Esophagus squamous epithelium (tissue), 4 donors: ENCODE measurements around a stretch of chr5.

GRCh38 chr5:72909894-72910347 is 45.9 kb upstream of the FCHO2 start:
- PRO-cap = no peak
- RAMPAGE, long total RNA, 4 experiments = no peak in any of the 4 experiments

DNA sequence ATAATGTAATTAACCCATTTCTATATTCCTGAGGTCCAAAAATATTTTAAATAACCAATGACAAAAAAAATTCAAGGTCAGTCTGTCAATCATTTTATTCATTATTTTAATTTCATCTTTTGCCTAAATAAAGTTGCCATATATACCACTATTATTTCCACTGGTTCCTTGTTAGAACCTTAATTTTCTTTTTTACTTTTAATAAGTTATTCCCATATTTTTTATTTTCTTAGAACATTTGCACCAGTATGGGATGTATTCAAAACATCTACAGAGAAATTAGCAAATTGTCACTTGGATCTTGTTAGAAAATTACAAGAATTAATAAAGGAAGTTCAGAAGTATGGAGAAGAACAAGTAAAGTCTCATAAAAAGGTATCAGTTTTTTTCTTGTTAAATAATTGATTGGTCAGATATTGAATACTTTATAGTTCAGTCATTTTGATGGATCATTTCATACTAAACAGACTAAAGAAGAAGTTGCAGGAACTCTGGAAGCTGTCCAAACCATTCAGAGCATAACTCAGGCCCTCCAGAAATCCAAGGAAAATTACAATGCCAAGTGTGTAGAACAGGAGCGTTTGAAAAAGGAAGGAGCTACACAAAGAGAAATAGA is 34.5 kb downstream of the FCHO2 start:
- PRO-cap = no peak
- RAMPAGE, long total RNA, 4 experiments = no peak in any of the 4 experiments

DNA sequence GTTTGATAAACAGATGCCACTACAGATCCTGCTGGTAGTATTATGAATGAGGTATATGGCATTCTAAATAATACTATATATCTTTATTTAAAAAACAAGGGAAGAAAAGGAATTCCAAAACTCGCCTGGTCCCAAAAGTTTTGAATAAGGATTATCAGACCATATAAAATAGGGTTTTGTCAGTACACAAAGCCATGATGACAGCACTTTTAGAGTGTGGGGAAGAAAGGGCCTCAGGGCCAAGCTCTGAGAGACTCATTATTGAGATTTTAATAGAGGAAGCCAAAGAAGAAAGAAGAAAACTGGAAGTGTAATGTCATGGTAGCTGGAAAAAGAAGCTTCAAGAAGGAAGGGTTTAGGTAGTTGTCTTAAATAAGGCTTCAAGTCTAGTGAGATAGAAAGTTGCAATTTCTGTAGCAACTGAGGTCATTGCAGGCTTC is 53.0 kb downstream of the FCHO2 start:
- PRO-cap = no peak
- RAMPAGE, long total RNA, 4 experiments = no peak in any of the 4 experiments

- PRO-cap = no peak
- RAMPAGE, long total RNA, 4 experiments = no peak in any of the 4 experiments
Measured at GRCh38 chr5:73188933-73189395, 16.0 kb downstream of the TMEM174 start.

DNA sequence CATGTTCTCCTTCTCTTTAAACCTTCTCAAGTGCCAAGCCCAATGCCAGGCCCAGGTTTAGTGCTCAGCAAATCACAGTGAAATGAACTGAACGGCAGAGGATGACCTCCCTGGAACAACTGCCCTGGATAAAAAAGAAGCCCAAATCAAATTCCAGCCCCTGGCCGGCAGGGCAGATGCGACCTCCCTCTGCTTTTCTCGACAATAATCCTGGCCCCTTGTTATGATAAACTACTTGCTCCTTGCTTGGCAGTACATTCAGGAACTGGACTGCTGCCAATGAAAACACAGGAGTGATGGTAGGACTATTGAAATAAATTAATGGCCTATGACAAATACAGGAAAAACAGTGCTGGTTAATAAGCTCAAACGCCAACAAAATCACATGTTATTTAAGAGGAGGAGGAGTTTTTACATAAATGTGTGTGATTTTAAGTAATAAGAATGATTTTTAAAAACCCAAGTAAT is 108.4 kb downstream of the TMEM174 start:
- PRO-cap = no peak
- RAMPAGE, long total RNA, 4 experiments = no peak in any of the 4 experiments

GRCh38 chr5:73311279-73312205 is 137.0 kb downstream of the FOXD1 start:
- PRO-cap = no peak
- RAMPAGE, long total RNA, 4 experiments = no peak in any of the 4 experiments

- PRO-cap = no peak
- RAMPAGE, long total RNA, 4 experiments = no peak in any of the 4 experiments
Measured at GRCh38 chr5:73499174-73499649, 970 bp downstream of the BTF3 start.

GRCh38 chr5:73931105-73931269 is 305.0 kb downstream of the ARHGEF28 start:
- PRO-cap = no peak
- RAMPAGE, long total RNA, 4 experiments = no peak in any of the 4 experiments

GRCh38 chr5:74199101-74199498 is 441.4 kb downstream of the ENC1 start:
- PRO-cap = no peak
- RAMPAGE, long total RNA, 4 experiments = no peak in any of the 4 experiments

DNA sequence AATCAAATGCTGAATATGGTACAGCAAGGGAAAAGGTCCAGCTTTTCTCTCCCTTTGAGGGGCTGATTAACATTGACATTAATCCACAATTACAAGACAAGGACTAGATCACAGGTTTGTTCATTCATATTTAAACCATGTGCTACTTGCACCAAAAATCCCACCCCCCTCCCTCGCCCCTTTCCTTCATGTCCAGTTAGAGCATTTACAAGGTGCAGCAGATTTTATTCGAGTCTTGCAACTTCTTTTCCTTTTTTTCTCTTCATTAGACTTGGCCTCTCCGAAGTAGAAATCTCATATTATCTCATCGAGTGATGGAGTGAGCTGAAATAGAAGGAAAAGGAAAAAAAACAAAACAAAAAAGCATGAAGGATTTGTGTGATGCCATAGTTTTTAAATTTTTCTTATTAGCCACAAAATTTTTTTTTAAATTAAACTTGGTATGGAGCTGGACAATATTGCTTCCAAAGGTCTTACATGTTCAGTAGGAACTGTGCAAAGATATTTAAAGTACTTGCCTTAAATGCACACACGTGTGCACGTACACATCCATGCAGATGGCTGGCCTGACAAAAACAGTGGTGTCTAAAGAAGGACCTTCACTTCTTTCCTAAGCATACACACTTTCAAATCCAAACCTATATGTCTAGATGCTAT is 10.7 kb downstream of the ENC1 start:
- PRO-cap = no peak
- RAMPAGE, long total RNA, 4 experiments = no peak in any of the 4 experiments

GRCh38 chr5:74634694-74635667 is 5.5 kb downstream of the ENC1 start:
- PRO-cap = no peak
- RAMPAGE, long total RNA, 4 experiments = no peak in any of the 4 experiments

DNA sequence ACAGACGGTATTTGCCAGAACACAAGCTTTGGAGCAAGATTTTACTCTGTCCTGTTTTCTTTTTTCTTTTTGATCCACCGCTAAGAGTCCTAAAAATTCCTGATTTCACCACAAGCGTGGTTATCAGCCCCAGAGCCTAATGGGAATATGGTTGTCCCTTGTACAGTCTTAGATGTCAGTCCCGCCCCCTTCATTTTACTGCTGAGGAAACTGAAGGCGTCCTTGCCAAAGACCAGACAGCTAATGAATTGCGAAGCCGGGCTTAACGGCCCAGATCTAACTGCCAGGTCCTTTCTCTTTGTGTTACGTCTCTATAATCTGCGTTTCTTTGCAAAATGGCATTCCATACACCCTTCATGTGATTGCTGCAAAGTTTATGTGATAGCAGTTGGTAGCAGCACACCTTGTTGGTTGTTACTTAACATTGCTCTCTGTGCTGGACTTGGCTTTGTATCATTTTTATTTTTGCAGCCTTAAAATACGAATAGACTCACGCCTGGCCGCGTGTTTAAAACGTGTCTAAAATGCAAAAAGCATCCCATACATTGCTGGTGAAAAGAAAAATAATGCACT is 581 bp downstream of the NSA2 start:
- PRO-cap = no peak
- RAMPAGE, long total RNA, 4 experiments = no peak in any of the 4 experiments

GRCh38 chr5:74935137-74935743 is 69.1 kb upstream of the FAM169A start:
- PRO-cap = no peak
- RAMPAGE, long total RNA, 4 experiments = no peak in any of the 4 experiments

GRCh38 chr5:75053627-75053701 is 1.1 kb upstream of the GCNT4 start:
- PRO-cap = no peak
- RAMPAGE, long total RNA, 4 experiments = no peak in any of the 4 experiments

DNA sequence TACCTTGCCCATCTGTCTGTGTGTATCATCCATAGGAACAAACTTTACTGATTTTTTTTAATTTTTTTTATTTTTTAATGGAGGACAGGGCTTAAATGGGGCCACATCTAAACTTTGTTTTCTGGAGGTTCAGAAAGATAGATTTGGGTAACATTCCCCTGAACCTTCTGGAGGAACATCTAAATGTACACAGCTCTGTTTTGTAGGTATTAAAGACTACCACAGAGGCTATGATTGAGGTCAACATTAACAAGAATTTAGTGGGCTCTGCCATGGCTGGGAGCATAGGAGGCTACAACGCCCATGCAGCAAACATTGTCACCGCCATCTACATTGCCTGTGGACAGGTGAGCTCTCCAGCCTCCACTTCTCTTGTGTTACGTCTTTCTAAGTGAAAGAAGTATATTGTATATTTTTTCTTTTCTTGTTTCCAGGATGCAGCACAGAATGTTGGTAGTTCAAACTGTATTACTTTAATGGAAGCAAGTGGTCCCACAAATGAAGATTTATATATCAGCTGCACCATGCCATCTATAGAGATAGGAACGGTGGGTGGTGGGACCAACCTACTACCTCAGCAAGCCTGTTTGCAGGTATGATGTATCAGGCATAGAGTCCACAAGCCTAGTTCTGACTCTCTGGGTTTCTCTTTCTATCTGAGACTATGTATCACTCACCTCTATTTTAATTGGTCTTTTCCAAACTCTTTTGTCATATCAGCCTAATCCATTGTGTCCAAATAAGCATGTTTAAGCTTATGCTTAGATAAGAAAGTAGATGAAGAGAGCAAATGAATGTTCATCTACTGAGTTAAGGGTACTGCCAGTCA is 22.2 kb downstream of the HMGCR start:
- PRO-cap = unidirectional peak, minus-strand start at position 580 of the sequence
- RAMPAGE, long total RNA, 4 experiments = no peak in any of the 4 experiments

- PRO-cap = no peak
- RAMPAGE, long total RNA, 4 experiments = no peak in any of the 4 experiments
Measured at GRCh38 chr5:75363102-75363717, 26.2 kb downstream of the HMGCR start.

- PRO-cap = no peak
- RAMPAGE, long total RNA, 4 experiments = no peak in any of the 4 experiments
Measured at GRCh38 chr5:75581031-75581579, 30.1 kb upstream of the ANKDD1B start.

- PRO-cap = no peak
- RAMPAGE, long total RNA, 4 experiments = no peak in any of the 4 experiments
Measured at GRCh38 chr5:75648680-75649223, 37.5 kb downstream of the ANKDD1B start.

- PRO-cap = bidirectional peak, plus-strand start at chr5:76402720, minus-strand start at chr5:76402578; bidirectional peak, plus-strand start at chr5:76403052, minus-strand start at chr5:76402781
- RAMPAGE, long total RNA, 4 experiments = no peak in any of the 4 experiments
Measured at GRCh38 chr5:76402252-76402847, 735 bp upstream of the IQGAP2 start.

GRCh38 chr5:76465875-76466494 is 62.9 kb downstream of the IQGAP2 start:
- PRO-cap = no peak
- RAMPAGE, long total RNA, 4 experiments = no peak in any of the 4 experiments